Occipital lobe (tissue), 2 donors: Measurements from ENCODE around the genes UGT1A8 and MROH2A.

GRCh38 chr2:233617328-233618031 is at the start of gene UGT1A8:
UGT1A8 (plus strand) TSS chr2:233617633.
- RAMPAGE, long total RNA, result no peak

DNA sequence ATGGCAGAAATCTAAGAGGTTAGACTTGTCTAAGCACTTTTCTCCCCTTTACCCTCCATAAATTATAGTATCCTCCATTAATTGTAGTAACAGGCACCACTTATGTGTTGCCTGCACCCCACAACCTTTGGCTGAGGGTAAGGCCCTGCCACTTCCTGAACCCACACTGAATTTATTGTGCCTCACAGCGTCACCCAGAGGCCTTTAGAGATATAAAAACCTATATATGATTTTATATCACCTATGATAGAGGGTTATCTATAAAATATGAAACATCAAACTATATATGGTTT is 2.6 kb downstream of the UGT1A9 start:
- RAMPAGE, long total RNA, result no peak

DNA sequence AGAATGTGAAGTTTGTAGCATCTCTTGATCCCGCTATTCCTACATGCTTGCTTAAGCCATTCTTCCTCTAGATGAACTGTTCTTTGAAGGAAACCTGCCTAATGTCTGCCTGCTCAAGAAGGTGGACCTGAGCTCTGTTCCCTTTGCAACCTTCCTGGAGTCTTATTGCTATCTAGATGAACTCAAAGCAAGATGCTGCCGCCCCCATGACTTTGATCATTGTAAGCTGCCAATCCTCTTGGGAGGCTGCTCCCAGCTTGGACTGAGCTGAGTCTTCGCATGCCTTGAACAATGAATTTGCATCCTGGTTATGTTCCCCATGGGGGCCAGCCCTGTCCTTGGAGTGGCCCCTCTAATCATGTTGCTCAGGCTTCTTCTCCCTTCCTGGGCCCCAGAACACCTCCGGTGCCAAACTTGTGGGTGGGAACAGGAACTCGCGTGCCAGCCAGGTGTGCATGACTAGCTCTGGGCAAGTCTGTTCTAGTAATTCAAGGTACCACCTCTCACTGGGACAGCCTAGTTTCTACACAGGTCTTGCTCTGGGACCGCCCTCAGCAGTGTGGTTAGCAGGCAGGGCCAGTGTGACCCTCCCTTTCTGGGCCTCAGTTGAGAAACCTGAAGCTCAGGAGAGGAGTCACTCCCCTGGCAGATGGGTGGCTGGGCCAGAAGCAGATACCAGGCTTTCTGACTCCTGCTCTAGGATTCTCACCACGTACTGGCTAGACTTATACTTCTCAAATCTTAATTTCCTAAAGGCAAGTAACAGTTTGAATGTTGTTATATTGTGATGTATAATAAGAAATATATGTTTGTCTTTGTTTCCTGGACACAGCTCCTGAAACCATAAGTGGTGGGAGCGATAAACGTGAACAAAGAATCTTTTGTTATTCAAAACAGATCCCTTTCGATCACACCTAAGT is 1.4 kb upstream of the UGT1A6 start:
- RAMPAGE, long total RNA, result no peak

DNA sequence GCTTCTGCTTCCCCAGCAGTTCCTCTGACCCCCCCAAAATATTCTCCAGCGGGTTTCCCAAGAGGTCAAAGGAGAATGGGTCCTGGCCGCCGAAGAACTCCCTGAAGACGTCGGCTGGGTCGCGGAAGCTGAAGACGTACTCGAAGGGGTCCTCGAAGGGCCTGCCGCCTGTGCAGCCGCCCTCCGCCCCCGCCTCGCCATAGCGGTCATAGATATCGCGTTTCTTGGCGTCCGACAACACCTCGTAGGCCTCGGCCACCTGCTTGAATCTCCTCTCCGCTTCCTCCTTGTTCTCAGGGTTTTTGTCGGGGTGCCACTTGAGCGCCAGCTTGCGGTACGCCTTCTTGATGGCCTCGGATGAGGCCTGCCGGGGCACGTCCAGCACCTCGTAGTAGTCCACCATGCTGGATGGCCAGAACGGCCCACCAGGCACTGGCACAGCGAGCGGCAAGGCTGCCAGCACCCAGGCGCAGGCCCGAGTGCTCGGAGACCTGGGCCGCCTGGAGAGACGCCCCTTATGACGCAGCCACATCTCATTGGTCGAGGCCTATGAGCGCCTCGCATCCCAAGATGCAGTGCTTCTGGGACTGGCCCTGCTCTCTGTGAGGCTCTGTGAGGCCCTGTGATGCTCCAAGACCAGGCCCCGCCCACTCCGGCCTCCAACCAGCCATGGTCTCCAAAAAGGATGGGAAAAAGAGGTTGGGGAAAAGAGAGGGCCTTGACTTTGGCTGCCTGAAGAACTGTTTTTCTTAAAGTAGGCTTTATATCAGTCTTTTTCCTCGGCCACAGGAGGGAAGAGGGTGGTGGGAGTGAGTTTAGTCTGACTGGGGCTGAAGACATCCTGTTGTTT is 14.9 kb downstream of the UGT1A3 start:
- RAMPAGE, long total RNA, result no peak

DNA sequence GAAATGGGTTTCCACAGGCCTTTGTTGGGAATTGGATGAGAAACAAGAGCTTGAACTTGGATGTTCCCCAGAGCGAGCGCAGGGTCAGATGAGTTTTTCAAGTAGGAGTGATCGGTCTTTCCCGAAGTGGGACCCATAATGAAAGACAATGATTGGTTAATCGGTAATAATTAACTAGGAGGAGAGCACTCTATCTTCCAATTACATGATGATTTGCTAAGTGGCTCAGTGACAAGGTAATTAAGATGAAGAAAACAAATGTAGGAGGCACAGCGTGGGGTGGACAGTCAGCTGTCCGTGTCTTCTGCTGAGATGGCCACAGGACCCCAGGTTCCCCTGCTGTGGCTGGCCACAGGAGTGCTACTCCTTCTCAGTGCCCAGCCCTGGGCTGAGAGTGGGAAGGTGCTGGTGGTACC is 13.2 kb upstream of the UGT1A1 start:
- RAMPAGE, long total RNA, result no peak

DNA sequence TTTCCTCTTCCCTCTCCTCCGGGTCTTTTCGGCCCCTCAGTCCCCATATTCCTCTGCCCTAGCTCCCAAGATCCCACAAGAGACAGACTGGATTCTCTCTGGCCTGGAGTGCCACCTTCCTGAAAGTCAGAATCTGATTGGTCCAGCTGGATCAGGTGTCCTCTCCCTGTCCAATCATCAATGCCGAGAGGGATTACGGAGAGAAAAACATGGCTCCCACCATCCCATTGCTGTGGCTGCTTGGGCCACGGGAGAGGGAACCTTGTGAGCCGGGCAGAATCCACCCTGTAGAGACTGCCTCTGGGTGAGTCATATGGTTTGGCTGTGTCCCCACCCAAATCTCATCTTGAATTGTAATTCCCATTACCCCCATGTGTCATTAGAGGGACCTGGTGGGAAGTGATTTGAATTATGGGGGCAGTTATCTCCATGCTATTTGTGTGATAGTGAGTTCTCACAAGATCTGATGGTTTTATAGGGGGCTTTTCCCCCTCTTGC is 2.6 kb upstream of the MROH2A start:
- RAMPAGE, long total RNA, result no peak

DNA sequence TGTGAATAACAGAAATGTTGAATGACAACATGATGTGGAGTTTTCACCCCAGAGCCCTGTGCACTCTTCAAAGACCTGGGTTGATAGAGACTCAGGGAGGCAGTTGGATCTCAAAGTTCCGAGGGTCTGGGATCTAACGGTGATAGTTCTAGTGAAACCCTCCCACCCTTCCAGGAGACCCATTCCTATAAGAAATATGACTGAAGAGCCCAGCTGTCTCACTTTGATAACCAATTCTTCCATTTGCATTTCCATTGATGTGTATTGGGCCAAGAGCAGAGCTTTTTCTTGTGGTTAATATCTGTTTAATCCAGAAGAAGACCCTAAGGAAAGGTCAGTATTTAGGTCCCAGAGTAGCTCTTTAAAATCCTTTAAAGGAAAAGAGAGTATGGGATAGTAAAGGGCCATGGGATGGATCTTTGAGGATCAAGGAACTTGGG is at the start of gene MROH2A:
Gene MROH2A, plus strand, starts transcription at position 182 of the 440 bp plus-strand sequence.
- RAMPAGE, long total RNA, result no peak

GRCh38 chr2:234203102-234203444 is 152.6 kb downstream of the SPP2 start:
- RAMPAGE, long total RNA, result no peak

GRCh38 chr2:234211827-234212152 is 161.3 kb downstream of the SPP2 start:
- RAMPAGE, long total RNA, result no peak

DNA sequence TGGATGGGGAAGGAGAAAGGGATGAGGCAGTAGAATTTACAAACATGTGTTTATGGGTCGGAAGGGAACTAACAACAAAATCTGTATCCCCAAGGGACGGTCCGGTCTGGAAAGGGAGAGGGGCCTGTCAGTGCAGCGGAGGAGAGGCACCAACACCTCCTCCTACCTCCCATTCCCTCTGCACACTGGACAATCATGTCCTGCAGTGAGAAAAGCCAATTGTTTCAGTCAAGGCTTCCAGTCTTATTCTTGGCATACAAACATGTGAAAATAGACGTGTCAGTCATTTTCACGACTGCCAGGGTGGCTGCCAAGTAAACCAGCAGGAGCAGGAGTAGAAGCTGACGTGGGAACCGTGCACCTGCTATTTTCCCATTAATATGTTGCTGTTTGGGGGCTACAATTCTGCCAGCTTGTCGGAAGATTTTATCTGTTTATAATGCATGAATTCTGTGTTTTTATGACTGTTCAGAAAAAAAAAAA is 202.2 kb downstream of the SPP2 start:
- RAMPAGE, long total RNA, result no peak

DNA sequence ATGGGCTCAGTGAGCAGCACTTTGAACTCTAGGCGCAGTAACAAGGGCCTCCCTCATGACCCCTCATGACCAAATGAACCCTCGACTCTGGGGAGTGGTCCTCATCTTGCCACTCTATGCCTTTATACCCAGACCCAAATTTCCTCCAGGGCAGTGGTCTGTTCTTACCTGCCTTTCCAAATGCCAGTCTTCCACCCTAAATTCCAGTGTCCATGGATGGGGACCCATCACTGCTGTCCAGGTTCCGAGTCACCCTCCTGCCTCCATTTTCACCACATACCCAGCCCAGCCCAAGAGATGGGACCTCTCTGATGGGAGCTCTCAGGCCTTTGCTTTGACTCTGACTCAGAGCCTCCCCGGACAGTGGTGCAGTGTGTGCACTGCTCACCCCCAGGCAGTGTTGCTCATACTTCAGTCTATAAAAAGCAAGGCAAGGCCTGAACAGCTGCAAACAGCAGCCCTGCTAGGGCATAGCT is 207.3 kb downstream of the ARL4C start:
- RAMPAGE, long total RNA, result no peak

DNA sequence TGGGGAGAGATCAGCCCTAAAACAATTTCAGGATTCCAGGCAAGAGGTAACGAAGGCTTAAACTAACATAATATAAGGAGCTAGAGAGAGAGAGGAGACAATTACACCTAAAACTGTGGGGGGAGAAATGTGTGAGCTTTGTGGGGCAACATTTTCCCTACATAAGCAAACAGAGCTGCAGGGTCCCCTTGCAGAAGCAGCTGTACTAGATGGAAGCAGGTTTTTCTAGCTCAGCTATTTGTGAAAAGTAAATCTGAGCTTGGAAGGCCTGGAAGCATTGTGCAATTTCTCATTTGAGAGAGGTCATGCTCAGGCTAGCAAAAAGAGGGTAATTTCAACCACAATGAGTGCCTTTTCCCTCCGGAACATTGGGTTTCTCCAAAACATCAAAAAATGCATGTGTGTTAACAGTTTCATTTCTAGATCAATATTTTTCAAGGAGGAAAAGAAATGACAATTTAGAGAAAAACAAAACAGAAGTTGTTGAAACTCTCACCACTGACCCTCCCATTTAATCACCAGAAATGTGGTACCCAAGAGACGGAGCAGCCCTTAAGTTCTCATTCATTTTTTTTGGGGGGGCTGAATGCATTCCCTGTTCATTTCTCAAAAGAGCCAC is 129.9 kb downstream of the ARL4C start:
- RAMPAGE, long total RNA, result no peak

DNA sequence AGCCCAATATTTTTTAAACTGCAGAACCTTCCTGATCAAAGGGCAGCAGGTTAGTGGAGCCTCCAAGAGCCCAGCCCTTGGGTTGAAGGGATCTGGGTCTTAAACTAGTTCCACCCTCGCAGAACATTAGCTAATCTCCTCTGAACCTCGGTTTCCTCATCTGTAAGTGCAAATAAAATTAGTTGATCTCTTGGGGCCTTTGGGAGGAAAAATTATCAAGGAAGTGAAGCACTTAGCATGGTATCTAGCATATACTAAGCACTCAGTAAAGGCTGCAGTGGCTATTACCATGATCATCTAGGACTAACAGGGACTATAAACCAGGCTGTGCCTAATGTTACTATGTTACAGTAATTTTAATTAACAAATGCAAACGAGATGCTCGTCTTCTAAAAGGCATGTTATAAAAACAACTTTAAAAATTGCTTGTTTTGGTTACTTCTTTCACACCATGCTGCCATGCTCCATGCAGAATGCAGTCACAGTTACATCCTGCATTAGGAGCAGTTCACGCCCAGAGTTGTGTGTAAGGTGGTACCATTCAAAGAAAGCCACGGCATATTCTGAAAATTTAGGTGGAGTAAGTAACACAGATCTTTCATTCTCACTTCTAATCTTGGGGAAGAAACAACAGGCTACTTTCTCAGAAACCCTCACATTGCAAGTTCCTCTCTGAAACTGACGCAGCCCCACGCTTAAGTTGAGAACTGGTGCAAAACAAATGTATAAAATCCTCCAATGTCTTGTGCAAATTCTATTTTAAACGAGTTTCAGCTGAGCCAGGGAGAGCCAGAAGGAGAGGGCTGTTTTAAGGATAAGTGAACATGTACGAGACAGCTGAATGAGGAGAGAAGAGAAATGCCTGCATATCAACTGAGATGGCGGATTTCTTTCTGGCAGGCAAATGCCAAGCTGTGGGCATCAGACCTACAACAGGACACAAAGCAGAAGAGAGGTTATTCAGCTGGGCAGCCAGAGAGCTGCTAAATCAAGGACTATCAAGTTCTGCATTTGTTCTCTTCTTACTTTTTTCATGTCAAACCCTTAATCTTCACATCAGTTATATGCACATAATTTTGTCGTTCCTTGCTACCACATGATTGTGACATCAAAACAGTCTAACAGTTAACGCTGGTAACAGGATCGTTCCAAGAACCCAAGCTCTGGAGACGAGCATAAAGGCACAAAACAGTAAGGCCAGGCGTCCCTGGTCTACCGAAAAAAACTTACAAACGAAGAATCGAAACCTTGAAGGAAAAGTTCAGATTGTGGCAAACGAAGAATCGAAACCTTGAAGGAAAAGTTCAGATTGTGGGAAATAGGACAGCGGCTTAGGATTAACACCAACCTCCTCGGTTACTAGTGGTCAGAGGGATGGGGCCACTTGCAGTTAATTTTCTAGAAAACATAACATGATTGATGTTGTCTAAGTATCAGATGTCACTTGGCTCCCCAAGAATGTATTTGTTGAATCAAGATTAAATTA is 6.5 kb downstream of the ARL4C start:
- RAMPAGE, long total RNA, result no peak

GRCh38 chr2:234493127-234493528 is 3.8 kb downstream of the ARL4C start:
- RAMPAGE, long total RNA, result no peak

DNA sequence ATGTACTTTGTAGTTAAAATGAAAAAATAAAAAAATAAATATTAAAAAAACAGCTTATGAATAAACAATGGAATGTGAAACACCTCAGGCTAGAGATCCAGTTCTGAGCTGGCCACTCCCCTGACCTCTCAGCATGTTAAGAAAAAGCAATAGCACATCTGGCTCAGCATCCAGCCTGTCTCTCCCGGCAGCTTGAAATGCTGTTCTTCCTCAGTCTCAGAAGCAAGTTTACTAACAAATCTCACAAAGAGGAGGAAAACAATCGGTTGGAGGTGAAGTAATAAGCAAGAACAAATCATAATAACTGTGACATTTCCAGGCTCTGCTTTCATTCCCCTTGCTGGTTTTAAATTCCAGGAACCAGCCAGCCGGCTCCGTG is 133.9 kb upstream of the ARL4C start:
- RAMPAGE, long total RNA, result no peak

DNA sequence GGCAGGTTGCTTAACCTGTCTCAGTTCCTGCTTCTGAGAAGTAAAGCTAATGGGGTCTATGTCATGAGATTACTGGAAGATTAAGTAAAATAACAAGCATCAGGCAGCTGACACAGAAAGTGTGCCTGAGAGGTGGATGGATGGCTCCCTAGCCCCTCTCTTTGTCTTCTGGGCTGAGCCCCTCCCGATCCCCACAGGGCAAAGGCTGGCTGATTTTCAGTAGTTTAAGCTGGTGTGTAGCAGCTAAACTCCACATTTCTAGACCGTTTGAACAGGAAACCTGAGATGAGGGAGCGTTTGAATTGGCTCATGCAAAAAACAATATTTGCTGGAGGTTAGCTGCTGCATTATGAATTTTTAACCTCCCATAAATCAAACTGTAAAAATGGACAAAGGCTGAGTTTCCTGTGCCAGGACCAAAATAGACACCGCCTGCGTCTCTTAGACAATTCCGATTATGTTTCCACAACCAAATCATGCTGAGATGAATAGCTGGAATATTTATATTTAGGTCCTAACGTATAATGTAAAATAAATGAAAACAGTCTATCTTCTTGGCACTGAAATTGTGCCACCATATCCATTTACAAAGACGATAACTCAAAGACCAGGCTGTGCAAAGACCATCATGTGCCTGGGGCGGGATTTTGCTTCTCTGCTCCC is 194.0 kb upstream of the ARL4C start:
- RAMPAGE, long total RNA, result no peak

GRCh38 chr2:234874710-234875225 is 77.0 kb upstream of the SH3BP4 start:
- RAMPAGE, long total RNA, result no peak

DNA sequence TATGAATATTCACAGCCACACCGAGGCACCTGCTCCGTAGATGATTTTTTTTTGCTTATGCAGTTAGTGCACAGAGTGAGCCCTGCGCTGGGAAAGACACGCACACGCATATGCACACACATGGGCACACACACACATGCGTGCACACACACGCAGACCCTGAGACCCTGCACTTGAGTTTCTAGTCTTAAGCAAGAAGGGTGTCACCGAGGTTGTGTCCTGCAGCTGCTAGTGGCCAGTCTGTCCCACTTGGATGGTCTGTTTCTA is 25.8 kb downstream of the SH3BP4 start:
- RAMPAGE, long total RNA, result no peak

GRCh38 chr2:234996602-234996980 is 44.8 kb downstream of the SH3BP4 start:
- RAMPAGE, long total RNA, result no peak

- RAMPAGE, long total RNA, result no peak
Observed at GRCh38 chr2:235263396-235264160, 230.3 kb upstream of the AGAP1 start.